Breast (tissue), 4 donors: Measurements from ENCODE around the genes ARHGEF11, FCRL3, CD1C, CD1B, OR6K3, OR6N2 and AIM2.

DNA sequence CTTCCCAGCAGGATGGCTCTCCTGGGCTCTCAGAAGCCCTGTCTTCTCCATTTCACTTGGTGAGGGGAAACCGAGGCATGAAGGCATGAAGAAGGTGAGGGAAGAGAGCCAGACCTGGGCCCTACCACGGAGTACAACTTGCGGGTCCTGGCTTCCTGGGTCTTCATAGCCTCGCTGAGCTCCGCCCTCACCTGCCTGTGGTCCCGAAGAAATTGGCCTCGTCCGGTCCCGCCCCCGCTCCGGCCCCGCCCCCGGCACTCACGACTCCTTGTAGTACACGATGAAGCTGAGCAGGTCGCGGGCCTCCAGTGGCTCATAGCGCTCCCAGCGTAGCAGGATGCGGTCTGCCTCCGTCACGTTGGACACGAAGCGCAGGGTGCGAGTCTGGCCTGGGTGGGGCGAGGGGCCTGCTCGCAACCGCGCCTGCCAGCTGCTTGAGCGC, 10.2 kb downstream of the INSRR start:
- PRO-cap, 3 experiments: no peak in any of the 3 experiments
- RRBS: no CpG with 5 or more reads among the region's 30 CpGs

DNA sequence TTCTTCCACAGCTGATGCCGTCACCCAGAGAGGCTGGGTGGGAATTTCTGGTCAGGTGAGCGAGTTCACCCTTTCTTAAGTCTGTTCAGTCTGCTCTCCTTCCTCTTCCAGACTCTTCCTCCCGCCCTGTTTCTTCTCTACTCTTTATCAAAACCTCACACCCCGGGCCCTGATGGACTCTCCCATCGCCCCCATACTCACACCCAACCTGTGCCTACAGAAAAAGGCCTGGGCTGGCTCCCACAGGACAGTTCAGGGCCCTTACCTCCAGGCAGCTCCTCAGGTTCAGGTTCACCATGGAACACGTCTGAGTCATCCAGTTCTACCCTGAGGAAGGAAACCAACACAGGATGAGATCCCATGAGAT, 20.7 kb downstream of the LRRC71 start:
- PRO-cap, 3 experiments: no peak in any of the 3 experiments
- RRBS: no CpG with 5 or more reads among the region's 6 CpGs

DNA sequence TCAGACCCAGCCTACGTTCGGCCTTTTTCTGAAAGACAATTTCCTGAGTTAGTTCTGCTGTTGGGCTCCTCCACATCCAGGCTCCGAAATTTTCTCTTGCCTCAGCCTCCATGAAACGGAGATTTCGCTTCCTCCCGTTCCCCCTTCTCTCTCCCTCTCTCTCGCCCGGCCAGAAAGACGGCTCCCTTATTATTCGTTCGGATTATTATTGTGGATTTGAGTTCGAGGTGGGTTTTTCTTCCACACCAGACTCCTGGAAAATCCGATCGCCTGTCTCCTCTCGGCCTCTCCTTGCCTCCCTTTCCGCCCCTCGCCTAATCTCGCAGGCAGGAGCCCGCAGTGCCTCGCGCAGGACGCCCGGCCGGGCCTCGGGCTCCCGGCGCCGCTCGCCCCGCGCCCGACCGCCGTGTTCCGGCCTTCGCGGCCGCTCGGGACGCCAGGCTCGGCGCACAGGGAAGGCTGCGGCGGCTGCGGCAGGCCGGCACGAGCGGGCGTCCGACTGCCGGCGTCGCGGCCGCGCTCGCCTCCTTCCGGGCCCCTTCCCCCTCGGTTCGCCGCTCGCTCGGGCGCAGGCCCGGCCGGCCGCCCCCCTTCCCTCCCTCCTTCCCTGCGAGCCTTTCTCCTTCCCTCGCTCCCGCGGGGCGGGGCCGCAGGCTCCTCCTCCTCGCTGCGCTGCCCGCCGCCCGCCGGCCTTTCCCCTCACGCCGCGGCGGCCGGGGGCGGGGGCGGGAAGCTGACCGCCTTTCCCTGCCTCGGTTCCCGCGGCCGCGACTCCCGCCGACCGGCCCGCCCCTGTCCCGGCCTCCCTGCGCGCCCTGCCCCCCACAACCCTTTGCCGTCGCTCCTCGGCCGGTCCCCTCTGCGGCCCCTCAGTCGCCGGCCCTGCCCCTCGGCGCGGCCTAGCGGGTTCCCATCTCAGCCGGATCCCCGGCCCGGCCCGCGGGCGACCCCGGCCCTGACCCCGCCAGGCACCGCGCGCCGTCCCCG, at the start of gene ARHGEF11:
Gene ARHGEF11 (minus strand): TSS at position 501 of the 987 bp plus-strand sequence.
- PRO-cap, 3 experiments: peak in 3 of 3 experiments; most common plus-strand start position 51 of the sequence (in 3); most common minus-strand start position 542 of the sequence (in 1)
- RRBS: 3% methylated on average over 60 of the region's 123 CpGs

DNA sequence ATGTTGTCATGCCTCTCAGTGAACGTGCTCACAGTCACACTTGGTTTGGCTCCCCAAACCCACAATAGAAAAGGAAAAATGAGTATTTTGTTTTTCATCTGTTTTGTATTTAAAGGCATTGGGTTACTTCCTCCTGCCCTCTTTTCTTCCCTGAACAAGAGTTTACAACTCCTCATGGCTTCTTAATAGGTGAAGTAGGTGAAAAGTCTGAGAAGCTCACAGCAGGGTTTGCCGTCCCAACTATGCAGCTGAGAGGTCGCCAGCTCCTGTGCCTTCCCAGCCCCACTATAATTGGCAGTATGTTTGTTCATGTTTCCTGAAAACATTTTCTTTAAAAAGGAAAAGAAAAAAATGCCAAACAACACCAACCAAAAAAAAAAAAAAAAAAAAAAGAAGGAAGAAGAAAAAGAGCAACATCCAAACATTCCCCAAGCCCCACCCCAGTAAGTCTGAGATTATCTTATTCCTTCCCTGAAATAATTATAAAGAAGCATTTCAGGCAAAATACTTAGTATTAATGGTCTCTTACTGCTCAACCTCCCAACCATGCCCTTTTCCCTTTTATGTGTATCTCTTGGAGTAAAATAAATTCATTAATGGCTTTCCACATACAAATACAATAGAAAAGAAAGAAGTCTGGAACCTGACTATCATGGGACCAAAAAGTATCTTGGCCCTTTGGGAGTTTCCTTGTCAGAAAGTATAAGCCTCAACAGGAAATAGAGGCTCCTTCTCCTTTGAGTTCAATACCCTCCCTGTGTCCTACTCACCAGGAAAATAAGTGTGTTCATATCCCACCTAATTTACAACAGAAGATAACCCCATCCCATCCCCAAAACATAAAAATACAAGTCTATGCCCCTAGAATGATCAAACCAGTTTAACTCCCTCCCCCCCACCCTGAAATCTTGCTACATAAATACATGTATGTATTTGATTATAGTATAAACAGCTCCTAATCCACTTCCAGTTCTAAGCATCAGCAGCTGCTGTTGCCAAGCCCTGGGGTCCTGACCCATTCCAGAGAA, 14.0 kb downstream of the ETV3 start:
- PRO-cap, 3 experiments: no peak in any of the 3 experiments
- RRBS: no CpG with 5 or more reads among the region's 3 CpGs

DNA sequence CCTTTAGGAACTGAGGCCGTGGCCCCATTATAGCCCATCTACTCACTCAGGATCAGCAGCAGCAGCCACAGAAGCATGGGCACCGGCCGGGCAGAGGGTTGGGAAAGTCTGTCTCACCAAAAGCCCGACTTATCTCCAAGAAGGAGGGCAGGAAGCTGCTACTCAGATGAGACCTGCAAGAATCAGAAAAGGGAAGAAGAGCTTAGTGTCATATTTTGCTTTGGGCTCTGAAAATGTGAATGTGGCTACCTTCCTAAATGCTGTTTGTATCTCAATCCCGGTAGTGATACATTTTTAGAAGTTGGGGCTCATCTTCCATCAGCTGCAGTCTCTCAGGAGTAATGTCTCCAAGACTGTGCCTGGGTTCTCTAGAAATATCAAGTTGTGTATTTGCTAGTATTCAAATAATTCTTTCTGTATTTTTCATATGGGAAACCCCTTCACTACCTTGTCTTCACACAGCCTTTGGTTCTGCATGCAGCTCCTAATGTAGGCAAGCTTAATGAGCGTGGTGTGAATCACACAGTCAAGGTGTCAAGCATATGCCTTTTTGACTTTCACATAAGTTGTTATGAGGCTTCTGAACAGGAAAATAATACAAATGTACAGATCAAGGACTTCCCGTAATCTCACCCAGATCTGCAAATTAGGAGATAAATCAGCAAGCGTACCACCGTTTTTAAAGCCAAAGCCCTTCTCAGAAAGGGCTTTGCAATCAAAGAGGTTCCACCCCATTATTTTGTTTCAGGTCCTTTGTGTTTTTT, at the start of gene FCRL3:
Gene FCRL3 (minus strand): TSS at position 357 of the 764 bp plus-strand sequence.
- PRO-cap, 3 experiments: no peak in any of the 3 experiments
- RRBS: no CpG with 5 or more reads among the region's 9 CpGs

- PRO-cap, 3 experiments: no peak in any of the 3 experiments
- RRBS: no CpG with 5 or more reads among the region's 8 CpGs
These were observed 9.3 kb upstream of the FCRL3 start for GRCh38 chr1:157709744-157710334.

DNA sequence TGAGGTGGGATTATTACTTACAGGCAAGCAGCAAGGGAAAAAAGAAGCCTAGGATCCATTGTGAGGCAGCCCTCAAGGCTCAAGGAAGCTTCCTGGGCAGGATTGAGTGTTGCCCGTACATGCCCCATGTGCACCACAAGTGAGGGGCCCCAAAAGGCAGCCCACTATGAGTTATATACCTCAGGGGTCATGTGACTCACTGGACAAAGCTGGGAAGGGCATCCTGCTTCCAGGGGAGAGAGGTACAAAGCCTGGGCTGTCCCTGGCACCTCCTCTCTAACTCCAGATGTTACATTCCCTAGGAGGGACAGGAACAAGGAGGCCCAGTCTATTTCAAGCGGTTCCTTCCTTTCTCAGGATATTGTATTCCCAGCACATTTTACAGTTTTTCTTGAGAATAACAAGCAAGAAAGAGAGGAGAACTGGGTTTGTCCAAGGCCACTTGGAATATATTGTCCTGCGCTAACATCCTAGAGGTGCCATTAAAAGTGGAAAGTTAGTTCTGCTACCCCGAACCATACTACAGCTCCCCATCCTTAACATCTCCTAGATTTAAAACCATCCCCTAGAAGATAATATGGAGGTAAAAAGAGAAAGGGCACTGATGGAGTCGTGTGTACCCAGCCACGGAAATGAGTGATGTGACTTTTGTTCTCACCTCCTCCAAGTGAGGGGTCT, 18.8 kb upstream of the SMIM42 start:
- PRO-cap, 3 experiments: no peak in any of the 3 experiments
- RRBS: no CpG with 5 or more reads among the region's 6 CpGs

- PRO-cap, 3 experiments: no peak in any of the 3 experiments
- RRBS: no CpG with 5 or more reads among the region's 7 CpGs
These were observed 3.9 kb upstream of the CD1C start for GRCh38 chr1:158285580-158286511.

DNA sequence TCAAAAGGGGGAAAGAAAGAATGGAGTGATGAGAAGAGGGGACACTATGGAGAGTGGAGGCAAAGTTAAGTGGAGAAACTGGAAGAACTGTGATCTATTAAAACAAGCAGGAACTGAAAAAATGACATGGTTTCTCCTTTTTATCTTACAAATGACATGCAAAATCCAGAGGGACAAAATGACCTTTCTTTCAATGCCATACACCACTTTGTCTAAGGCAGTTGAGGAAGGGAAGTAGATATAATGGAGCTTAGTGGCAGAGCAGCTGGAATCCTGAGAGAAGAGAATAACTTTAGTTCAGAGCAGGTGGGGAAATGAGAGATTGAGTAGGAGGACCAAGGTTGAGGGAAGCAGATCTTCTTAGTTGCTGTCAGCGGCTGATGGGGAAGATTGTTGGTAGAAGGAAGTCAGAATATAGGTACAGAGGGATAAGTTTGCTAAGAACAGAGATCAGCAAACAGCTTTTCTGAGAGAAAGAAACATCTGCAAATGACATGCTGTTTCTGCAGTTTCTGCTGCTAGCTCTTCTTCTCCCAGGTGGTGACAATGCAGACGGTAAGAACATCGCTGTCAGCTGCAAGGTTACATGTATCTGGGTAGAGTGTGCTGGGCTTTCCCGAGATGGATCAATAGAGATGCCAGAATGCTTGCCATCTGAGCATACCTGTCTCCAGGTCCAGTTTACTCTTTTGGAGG, at the start of gene CD1C:
Gene CD1C (plus strand): TSS at position 353 of the 696 bp plus-strand sequence.
- PRO-cap, 3 experiments: no peak in any of the 3 experiments
- RRBS: no CpG with 5 or more reads among the region's 4 CpGs

GRCh38 chr1:158331431-158331876, at the start of gene CD1B:
TSS of gene CD1B (minus strand) at chr1:158331531.
- PRO-cap, 3 experiments: no peak in any of the 3 experiments
- RRBS: no CpG with 5 or more reads among the region's 1 CpG

- PRO-cap, 3 experiments: no peak in any of the 3 experiments
- RRBS: no CpG with 5 or more reads among the region's 2 CpGs
These were observed at the start of gene OR6K3 for GRCh38 chr1:158720534-158721065. TSS of gene OR6K3 (minus strand) at chr1:158720720.

DNA sequence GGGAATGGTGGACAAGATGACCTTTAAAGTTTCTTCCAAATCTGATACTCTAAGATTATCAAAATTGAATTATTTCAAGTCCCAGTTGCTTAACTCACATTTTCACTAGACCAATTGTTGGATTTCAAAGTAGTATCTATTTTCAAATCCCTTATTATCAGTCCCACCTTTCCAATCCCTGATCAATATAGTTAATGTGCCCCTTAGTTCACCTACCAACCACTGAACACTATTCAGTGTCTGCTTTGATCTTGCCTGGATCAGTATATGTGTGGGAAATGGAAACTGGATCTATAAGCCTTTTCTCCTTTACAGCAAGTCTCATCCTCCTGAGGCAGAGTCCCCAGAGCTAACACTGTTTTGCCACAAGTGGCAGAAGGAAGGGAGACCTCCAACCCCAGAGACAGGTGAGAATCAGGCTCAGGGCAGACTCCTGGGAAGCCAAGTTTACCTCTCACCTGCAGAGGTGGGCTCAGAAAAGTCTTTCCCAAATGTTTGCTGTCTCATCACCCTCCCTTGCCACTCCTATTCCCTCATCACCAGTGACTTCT, at the start of gene OR6N2:
Gene OR6N2 (minus strand): TSS at position 251 of the 551 bp plus-strand sequence.
- PRO-cap, 3 experiments: no peak in any of the 3 experiments

DNA sequence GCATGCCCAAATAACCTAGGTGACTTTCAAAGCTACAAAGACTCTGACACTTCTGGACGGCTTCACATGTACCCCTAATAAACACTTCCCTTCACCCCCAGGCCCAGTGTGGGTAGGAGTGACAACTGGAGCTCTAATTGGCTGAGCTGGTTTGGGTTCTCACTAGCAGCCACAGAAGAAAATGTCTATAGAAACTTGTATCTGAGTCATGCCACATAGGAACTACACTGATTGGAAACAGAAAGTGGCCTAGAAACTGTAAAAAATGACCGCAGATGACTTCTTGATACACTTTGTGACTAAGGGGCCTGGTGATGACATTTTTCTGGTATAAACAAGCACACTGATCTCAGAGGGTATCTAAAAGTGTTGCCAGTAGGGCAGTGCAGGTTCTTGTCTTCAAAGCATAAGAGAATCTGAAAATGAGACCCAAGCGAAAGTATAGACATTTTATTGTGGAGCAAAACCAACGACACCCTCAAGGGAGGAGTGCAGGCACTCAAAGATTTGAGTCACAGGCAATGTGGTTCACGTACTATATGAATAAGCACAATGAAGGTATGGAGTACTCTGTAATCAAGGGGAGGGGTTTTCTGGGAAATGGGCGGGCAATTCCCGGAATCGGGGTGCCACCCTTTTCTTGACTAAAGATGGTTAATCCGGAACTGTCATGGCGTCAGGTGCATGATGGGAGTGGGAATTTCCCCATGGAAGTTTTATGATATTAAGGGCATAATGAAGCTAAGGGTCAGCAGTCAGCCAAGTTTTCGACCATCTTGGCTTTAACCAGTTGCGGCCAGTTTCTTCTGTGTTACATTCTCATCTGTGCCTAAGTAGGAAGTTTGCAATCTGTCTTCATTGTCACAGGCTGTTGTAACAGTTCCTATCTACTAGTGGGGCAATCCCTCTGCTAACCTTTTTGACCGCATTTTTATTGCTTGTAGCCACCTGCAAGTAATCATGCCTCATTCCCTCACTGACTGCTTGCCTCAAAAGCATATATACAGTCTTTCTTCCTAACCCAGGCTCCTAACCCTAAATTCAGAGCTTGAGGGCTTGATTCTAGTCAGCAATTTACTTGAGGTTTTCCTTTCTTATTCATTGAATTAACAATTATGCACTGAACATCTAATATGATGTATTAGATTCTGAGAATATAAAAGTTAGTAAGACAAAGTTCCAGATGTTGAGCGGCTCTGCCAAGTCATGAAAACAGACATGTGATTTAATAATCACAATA, at the start of gene AIM2:
Gene AIM2 (minus strand): TSS at position 54 of the 1,240 bp plus-strand sequence.
- PRO-cap, 3 experiments: no peak in any of the 3 experiments
- RRBS: 80% methylated on average over 1 of the region's 14 CpGs

DNA sequence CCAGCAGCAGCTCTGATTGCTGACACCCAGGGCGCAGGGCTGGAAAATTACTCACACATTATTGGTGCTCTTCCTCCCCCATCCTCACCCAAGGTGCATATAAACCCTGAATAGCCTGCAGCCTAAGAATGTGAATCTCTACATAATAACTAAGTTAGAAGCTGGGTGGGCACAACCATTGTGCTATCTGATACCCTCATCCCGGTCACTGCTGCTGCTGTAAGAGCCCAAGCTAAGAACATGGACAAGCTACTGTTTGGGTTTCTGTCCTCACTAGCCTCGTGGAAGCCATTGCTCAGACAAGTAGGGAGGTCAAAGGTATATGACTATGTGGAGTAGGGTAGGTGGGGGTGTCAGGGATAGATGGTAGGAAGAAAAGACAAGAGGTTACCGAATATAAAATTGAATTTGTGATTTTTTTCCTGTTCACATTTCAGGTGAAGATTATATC, 21.3 kb upstream of the OR10J5 start:
- PRO-cap, 3 experiments: no peak in any of the 3 experiments
- RRBS: no CpG with 5 or more reads among the region's 4 CpGs

DNA sequence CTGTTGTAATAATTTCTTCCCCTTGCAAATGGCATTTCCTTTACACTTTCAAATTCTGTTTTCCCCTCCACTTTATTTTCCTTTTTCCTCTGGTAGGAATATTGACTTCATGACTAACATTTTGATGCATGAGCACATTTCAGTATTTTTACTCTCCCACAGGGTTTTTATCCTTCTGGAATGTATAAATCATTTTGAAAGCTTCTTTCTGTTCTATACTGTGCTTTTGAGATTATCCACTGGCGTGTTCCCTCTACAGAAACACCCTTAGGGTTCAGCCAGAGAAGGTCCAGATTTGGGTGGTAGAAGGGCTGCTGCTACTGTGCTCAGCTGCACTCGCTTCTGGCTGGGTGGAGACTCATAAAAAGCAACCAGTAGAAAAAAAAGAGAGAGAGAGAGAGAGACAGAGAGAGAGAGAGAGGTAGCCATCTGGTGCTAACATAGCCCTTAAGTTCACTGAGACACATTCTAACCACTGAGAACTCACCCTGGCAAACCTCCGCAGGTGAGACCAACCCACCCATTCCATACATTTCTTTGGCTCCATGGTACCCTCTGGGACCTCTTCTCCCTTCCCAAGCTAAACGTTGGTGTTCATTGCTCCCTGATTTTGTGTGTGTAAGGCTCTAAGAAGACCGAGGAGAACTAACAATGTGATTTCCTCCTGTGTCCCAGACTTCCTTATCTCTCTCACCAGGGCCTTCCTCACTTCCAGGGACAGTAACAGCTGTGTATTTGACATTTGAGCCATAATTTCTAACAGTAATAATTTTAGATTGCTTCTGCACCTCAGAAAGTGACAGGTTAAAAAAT, 7.1 kb downstream of the APCS start:
- PRO-cap, 3 experiments: no peak in any of the 3 experiments
- RRBS: no CpG with 5 or more reads among the region's 5 CpGs

GRCh38 chr1:159860532-159861257, 1.8 kb downstream of the VSIG8 start:
- PRO-cap, 3 experiments: no peak in any of the 3 experiments
- RRBS: no CpG with 5 or more reads among the region's 5 CpGs

GRCh38 chr1:159925556-159926424, 483 bp upstream of the TAGLN2 start:
- PRO-cap, 3 experiments: peak in 3 of 3 experiments; most common plus-strand start chr1:159925620 (in 3); most common minus-strand start chr1:159925884 (in 2)
- RRBS: no CpG with 5 or more reads among the region's 20 CpGs

GRCh38 chr1:159938076-159938855, 7.1 kb downstream of the IGSF9 start:
- PRO-cap, 3 experiments: no peak in any of the 3 experiments
- RRBS: no CpG with 5 or more reads among the region's 8 CpGs

DNA sequence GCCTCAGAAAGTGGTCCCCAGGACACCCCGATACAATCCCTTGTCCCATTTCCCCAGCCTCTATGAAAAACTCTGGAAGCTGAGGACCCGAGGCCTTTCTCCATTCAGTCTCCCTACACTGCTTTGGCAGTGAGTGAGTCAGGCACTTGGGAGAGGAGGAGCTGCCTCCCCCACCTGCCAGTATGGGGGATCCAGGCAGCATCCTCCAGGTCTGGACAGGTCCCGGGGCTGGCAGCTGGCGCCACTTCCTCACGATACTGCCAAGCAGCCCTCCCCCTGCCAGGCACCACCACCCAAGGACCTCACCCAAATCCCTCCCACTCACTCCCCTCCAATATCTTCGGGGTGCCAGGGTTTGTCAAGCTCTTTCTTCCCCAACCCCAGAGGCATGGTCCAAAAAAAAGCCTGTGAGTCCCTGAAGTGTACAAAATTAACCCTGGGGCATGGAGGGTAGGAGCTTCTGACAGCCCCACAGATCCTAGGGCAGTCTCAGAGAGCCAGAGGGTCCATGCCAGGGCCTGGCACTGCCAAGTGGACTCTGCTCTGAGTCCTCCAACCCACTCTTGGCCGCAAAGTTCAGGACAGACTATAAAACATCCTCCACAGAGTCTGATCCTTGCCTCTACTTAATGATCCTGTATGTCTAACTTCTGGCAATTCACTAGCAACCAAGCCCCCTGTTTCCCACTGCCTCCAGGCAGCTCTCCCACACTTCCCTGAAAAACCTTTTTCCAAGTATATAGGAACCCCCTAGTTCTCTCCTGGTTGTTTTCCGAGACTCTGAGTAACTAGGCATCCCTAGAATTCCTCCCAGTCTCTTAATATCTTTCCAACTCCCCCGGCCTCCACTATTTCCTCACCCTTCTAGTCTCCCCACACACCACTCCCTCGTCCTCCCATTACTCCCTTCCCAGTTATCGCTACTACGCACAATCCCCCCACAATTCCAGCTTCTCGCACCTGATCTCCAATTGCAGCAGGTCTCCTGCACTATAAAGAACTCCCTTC, 931 bp downstream of the IGSF9 start:
- PRO-cap, 3 experiments: no peak in any of the 3 experiments
- RRBS: no CpG with 5 or more reads among the region's 13 CpGs

DNA sequence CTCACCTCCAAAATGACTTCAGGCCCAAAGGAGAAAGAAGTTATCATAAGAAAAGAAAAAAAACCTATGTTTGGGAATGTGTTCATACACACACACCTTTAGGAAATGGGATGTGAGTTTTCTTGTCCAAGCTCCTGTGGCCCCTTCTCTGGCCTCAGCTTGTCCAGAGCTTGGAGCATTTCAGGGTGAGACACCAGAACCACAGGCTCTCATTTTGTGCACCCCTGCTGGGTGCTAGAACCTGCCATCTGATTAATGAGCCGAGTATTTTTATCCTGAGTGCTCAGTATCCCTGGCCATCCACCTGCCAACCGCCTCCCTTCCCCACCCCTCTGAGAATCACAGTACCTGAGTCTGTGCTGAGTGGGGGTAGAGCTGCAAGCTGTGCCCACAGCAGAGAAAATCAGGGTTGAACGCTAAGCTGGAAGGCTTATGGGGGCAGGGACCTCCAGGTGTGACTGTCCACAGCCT, 1.3 kb downstream of the CASQ1 start:
- PRO-cap, 3 experiments: no peak in any of the 3 experiments
- RRBS: no CpG with 5 or more reads among the region's 3 CpGs